Cardiac septum (tissue), 1 donor: ENCODE measurements around a stretch of chr6.

- PRO-cap = no peak
Observed at GRCh38 chr6:31353438-31353719, 3.6 kb downstream of the HLA-B start.

- PRO-cap = no peak
Observed at GRCh38 chr6:31366550-31367342, 9.8 kb upstream of the HLA-B start.

- PRO-cap = no peak
Observed at GRCh38 chr6:31529386-31530109, 786 bp downstream of the MCCD1 start.

DNA sequence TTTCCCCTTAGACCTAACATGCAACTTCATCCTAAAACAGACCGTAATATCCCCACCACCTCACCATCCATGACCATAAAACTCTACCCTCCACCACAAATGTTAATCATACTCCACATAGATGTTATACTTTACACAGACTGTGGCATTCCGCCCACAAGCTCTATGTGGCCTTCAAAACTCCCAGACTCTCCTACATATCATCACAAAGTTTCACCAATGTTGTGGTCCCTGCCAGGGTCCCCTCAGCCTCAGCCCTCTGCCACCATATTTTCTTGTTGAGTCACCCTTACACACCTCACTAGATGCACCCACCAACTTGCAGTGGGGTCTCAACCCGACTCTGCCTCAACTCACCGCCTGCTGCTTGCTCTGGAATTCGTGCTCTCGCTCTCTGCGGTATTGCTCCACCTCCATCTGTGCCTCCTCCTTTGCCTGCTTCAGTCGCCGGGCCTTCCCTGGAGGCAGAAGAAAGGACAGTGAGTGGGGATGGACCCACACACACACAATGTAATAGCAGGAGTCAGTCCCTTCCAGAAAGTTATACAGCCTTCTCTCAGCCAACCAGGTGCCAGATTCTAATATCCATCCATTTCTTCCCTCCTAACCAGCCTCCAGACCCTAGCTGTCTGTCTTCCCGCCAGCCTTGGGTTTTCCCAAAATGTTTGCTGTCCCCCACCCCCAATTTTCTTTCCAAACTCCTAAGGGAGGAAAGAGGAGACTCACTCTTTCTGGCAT, 487 bp downstream of the ATP6V1G2 start:
- PRO-cap = no peak

DNA sequence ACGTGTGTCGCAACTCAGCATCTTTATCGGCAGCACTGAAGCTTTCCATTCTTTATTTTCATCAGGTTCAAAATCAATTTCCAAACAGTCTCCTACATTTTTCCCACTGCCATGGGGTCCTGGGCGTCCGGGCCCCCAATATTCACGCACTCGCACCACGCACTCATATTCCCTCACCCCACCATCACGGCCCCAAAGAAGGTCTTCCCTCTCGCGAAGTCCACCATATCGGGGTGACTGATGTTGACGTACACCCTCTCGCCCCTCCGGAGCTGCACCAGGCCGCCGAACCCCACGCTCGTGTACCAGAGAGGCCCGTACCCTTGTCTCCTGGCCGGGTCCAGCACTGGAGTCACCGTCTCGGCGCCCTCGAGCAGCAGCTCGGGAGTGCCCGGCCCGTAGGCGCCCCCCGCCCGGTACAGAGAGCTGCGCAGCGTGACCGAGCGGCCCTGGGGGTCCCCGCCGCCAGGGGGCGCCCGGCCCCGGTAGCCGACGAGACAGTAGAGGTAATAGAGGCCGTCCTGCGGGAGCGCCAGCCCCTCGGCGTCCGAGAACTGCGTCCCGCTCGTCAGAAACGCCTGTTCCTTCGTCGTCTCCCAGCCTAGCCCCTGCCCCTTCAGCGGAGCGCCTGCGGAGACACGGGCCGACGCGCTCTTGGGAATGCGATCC, 1.6 kb downstream of the LTB start:
- PRO-cap = unidirectional peak, plus-strand start at position 535 of the sequence

DNA sequence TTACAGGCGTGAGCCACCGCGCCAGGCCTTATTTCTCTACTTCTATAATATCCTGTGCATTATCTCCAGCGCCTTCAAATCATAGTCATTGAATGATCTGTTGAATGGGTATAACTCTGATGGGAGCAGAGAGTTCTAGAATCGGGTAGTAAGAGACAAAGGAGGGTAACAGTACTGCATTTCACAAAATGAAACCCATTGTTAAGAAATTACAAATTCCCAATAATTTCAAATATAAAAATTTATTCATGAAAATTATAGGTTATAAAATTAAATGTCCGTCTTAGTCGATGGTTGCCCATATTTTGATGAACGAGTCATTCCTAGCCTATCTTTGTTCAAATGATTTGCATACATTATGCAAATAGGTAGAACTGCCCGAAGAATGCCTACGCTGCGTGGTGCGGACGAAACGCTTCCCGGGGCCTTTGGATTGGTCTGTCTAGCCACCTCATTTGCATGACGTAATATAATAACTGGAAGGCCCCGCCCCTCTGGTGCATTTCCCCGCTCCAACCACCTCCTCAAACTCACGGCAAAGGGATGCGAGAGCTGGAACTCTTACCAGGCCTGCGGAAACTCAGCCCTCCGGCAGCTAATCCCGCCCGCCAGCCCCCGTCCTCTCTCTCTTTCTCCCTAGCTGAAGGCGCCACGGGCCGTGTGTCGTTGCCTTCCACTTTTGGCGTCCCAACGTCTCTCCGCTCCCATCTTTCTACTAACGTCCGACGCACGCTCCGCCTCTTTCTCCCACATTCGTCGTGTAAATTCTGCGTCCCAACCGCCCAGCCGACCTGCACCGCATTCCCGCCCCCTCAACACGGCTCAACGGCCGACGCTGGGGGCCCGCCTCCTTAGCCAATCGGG, 659 bp upstream of the PRRC2A start:
- PRO-cap = unidirectional peak, minus-strand start at position 155 of the sequence; bidirectional peak, plus-strand start at position 533 of the sequence, minus-strand start at position 307 of the sequence; bidirectional peak, plus-strand start outside the sequence, minus-strand start at position 681 of the sequence

DNA sequence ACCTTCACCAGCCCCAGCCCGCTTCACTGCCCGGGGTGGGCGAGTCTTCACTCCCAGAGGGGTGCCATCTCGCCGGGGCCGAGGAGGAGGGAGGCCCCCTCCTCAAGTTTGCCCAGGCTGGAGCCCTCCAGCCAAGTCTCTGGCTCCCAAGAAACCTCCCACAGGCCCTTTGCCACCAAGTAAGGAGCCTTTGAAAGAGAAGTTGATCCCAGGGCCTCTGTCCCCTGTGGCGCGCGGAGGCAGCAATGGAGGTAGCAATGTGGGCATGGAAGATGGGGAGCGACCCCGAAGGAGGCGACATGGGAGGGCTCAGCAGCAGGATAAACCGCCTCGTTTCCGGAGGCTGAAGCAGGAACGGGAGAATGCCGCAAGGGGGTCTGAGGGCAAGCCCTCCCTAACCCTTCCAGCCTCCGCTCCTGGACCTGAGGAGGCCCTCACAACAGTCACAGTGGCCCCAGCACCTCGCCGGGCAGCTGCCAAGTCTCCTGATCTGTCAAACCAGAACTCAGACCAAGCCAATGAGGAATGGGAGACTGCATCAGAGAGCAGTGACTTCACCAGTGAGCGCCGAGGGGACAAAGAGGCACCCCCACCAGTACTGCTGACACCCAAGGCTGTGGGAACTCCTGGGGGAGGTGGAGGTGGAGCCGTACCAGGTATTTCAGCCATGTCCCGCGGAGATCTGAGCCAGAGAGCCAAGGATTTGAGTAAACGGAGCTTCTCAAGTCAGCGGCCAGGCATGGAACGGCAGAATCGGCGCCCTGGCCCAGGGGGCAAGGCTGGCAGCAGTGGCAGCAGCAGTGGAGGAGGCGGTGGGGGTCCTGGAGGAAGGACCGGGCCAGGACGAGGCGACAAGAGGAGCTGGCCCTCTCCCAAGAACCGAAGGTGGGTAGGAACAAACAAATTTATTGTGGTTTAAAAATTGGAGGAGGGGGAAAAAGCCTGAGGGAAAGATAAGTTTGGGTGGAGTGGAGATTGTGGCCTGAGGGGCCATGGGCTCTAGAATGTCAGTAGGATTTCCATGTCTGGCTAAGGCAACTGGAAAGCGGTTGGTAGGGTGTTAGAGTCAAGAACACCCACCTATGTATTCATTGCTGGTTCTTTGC, 11.9 kb downstream of the PRRC2A start:
- PRO-cap = no peak

- PRO-cap = no peak
Observed at GRCh38 chr6:31658482-31659408, 1.8 kb downstream of the C6orf47 start.

GRCh38 chr6:31661875-31662819, 1.6 kb upstream of the C6orf47 start:
- PRO-cap = no peak

- PRO-cap = no peak
Observed at GRCh38 chr6:31666623-31667121, 792 bp downstream of the CSNK2B start.

DNA sequence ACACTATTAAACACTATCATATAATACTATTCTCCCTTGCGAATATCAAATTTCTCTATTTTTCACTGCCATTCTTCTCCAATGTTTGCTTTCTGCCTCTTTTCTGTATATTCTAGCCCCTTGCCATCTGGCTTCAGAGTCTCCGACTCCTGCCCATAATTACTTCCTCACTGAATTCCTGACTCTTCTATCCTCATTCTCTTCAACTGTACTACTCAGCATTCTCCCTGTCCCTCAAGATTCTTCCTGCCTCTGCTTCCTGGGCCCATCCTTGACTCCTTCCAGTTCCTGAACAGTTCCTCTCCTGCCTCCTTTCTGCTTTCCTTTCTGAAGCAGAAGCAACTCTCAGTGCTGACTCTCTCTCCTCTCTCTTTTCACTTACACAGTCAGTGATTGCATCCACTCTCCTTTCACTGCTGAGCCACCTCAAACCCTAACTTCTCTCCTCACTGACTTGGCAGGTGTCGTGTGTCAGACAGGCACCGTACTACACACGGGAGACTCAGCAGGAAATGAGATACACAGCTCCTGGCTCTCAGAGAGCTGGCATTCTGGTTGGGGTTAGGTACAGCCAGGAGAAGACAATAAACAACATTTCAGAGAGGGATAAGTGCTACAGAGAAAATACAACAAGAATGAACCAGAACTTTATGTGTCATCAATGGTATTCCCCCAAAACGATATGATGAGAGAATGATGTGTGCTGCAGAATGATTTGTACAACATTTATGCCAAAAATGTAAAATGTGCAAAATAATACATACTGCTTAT, 5.6 kb downstream of the ABHD16A start:
- PRO-cap = no peak

DNA sequence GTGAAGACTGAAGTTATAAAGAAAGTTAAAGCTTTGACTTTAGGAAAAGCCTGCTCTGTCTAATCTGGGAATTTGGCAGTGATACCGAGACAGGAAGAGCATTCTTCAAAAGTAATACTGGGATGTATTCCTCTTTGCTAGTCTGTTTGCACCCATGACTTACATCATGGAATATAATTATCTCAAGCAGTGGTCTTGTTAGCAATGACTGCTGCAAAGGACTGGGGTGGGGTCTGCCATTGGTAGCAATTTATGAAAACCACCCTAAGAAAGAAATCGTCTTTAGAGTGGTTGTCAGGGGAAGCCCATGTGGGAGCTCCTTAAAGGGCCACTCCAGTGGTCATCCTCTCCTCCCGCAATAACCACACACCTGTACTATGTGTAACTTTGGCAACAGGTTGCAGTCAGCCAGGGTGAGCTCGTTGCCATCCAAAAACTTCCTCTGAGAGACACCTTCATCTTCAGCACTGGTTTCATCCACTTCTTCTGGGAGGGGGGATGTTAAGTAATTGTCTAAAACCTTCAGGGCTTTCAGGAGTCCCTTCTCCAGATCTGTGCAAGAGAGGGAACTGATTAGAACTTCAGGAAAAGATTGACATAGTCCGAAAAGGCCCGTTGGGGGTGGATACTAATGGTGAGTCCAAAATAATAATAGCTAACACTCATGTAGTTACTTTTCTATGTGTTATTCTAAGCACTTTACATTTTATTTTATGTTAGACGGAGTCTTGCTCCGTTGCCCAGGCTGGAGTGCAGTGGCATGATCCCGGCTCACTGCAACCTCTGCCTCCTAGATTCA, 2.9 kb upstream of the DDAH2 start:
- PRO-cap = no peak

DNA sequence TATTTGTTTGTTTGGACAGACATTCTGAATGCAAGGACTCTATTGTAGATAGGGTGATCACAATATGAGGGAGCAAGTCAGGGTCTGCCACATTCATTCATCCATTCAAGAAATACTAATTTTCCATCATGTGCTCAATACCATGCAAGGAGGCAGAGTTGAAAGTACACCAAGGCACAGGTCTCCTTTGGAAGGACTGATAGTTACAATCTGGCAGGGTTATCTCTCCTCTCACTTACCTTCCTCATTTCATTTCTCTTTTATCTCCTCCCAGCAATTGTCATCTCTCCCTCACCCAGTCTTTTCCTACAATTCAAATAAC, 1.4 kb downstream of the VARS1 start:
- PRO-cap = no peak

GRCh38 chr6:31829309-31830143, 2.0 kb downstream of the HSPA1B start:
- PRO-cap = unidirectional peak, plus-strand start at chr6:31829654

- PRO-cap = no peak
Observed at GRCh38 chr6:31831533-31831933, 4.0 kb downstream of the HSPA1B start.

- PRO-cap = no peak
Observed at GRCh38 chr6:31880343-31880601, 1.5 kb upstream of the SLC44A4 start.

DNA sequence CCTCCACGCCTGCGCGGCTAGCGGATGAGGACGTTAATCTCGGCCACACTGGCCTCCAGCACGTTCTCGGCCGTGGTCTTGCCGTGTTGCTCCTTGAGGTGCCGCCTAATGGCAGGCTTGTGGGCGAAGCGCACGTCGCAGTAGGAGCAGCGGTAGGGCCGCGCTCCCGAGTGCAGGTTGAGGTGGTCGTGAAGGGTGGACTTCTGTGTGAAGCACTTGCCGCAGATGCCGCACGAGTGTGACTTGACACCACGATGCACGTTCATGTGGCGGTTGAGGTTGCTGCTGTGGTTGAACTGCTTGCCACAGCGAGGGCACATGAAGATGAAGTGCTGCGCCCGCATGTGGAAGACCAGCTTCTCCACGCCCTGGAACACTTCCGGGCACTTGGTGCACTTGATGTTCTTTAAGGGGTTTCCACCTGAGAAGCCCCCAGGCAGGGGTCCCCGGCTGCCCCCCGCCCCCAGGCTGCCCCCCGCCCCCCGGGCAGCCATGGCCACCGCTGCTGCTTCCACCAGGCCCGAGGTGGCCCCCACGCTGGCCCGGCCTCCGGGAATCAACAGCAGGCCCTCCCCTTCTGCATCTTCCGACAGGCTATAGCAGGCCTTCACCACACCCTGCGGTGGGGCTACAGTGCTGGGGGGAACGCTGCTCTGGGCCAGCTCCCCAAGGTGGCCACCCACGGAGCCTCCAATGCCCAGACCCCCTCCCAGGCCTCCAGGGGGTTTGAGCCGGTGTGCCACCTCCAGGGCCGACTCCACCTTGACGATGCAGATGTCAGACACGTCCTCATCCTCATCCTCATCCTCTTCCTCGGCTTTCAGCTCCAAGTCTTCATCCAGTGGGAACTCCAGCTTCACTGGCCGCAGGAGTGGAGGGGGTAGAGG, 1.7 kb downstream of the ZBTB12 start:
- PRO-cap = no peak

- PRO-cap = no peak
Observed at GRCh38 chr6:31967563-31968317, 4.2 kb downstream of the DXO start.

GRCh38 chr6:31970521-31970931, 1.4 kb downstream of the DXO start:
- PRO-cap = no peak

DNA sequence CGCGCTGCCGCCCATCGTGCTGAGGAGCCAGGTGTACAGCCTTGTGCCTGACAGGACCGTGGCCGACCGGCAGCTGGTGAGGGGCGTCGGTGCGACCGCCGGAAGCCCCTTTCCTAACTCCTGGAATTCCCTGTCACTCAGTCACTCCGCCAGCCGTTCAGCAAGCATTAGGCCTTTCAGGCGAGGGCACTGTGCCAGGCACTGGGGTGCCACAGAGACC, 429 bp downstream of the STK19 start:
- PRO-cap = no peak